IMR-90 (cell line): Measurements from ENCODE around the genes RHO and COL6A5.

- RRBS = no CpG with 5 or more reads among the region's 13 CpGs
CAGE:
- cytosol, long polyA plus RNA = no peak
- long polyA plus RNA = no peak
- nucleus, long polyA plus RNA = no peak
Measured at GRCh38 chr3:129119337-129120081, 2.1 kb downstream of the RAB43 start.

- RRBS = 2% methylated on average over 12 of the region's 42 CpGs
CAGE:
- cytosol, long polyA plus RNA = no peak
- long polyA plus RNA = no peak
- nucleus, long polyA plus RNA = no peak
Measured at GRCh38 chr3:129120244-129121332, 1.0 kb downstream of the RAB43 start.

DNA sequence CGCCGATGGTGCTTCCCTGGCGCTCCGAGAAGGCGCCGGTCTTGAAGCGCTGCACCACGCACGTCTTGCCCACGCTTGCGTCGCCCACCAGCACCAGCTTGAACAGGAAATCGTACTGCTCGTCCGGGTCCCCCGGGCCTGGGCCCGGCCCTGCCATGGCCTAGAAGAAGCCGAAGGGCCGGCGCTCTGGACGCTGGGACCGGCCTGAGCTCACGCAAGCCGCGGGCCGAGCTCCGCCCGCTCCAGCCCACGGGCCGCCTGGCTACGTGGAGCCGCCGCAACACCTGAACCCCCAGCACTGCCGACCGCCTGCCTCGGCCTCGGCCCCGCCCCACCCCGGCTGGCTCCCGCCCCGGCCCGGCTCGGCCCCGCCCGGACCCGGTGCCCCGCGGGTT, 274 bp downstream of the RAB43 start:
- RRBS = 2% methylated on average over 3 of the region's 48 CpGs
CAGE:
- cytosol, long polyA plus RNA = start-site peak on the minus strand centred at position 223 of the sequence, 113 bp wide, 21 and 88 reads in 2 replicates
- long polyA plus RNA = no peak
- nucleus, long polyA plus RNA = no peak

GRCh38 chr3:129134664-129135001, 13.0 kb upstream of the RAB43 start:
- RRBS = no CpG with 5 or more reads among the region's 4 CpGs
CAGE:
- cytosol, long polyA plus RNA = no peak
- long polyA plus RNA = no peak
- nucleus, long polyA plus RNA = no peak

DNA sequence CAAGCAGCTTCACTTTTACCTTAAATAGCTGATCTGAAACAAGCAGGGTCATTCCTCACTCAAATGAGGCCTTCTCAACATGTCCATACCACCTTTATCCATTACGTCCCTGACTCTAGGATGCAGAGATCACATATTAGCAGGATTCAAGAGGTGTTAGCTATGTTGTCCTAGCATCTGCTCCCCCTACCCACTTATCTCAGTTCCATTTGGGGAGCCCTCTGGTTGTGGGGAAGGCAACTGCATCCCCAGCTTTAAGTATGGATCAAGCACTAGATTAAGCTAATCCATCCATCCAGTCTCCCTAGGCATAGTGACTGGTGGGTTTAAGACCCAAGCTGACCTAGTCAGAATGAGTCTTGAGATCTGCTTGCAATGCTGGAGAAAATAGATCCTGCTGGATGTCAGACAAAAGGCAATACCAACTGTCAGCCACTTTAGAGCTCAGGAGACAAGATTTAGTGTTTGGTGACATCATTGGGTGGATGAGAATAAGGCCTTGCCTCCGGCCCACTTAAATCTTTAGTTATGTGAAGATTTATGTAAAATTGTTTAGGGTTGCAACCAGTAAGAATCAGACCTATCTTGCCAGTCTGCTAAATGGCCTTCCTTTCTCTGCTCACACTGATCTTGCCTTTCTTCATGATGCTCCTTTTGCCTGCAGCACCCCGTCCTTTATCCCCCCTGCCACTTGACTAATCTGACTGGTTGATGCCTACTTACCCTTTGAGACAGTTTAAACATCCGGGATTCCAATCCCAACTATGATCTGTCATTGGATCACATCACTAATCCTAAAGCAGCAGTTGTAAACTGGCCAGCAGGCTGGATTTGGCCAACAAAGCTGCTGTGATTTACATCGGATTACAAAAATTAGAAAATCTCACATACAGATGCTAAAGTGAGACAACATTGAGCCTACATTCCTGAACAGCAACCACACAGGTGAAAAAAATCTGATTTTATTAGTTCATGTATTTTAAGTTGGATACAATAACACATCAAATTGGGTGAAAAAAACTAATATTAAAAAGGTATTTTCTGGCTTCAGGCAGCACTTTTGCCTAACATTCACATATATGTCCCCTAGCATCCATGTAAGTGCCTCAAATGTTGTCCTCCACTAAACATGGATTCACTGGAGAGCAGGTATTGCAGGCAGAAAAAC, 2.2 kb upstream of the ISY1 start:
- RRBS = no CpG with 5 or more reads among the region's 5 CpGs
CAGE:
- cytosol, long polyA plus RNA = no peak
- long polyA plus RNA = no peak
- nucleus, long polyA plus RNA = no peak

GRCh38 chr3:129195596-129196415, 12.1 kb upstream of the CNBP start:
- RRBS = no CpG with 5 or more reads among the region's 8 CpGs
CAGE:
- cytosol, long polyA plus RNA = no peak
- long polyA plus RNA = no peak
- nucleus, long polyA plus RNA = no peak

DNA sequence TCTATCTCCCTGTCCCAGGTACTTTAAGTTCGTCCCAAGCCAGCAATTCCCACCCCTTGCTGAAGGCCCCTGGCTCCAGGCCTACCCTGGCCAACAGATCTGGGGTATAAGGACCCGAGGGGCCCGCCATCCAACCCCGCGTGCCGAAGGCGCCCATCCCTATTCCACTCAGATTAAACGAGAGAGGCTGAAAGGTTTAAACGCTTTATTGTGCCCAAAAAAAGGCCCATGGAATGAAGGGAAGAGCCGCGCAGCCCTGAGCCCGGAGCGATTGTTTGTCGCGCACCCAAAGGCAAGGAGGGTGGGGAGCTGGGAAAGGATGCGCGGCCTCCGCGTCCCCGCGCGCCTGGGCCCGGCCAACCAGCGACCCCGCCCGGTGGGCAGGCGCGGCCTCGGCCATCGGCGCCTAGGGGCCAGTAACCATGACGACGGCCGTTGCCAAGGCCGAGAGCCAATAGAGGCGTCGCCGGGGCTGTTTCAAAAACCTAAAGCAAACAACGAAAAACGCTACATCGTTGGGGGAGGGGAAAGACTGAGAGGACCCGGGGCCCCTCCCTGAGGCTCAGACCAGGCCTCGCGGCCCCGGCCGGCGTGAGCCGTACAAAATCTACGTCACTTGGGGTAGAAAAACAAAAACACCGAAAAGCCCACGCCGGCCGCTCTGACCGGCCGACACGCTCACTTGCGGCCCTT, 1.4 kb downstream of the H1-10 start:
- RRBS = 2% methylated on average over 40 of the region's 57 CpGs
CAGE:
- cytosol, long polyA plus RNA = no peak
- long polyA plus RNA = no peak
- nucleus, long polyA plus RNA = no peak

- RRBS = no CpG with 5 or more reads among the region's 7 CpGs
CAGE:
- cytosol, long polyA plus RNA = no peak
- long polyA plus RNA = no peak
- nucleus, long polyA plus RNA = no peak
Measured at GRCh38 chr3:129365191-129365675, 49.1 kb upstream of the H1-10 start.

DNA sequence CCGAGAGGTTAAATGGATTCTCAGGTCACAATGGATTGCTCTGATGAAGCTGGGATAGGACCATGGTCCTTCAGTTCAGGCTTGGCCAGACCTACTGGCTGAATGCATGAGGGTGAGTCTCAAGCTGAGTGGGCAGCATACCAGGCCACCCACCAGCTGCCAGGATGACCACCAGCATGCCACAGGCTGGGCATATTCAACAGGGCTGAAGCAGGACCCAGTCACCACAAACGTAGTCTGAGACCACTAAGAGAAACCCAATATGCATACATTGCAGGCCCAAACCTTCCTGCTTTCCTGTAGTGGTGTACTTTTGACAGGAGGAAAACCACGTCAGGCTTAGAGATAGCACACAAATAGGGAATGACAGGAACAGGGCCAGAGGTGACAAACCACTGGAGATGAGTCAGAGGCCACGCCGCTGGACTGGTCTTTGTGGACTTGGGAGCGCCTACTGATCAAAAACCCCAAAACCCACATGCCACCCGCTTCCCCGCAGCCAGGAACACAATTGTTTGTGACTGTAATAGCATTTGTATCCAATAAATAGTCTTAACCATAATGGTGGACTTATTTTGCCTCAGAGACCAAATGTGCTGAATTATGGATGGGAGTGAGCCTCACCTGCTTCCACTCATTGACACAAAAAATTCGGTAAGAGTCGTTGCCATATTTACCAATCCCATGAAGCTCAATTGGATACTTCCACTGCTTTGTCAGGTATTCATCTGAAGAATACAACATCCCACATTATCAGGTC, 3.6 kb upstream of the EFCAB12 start:
- RRBS = no CpG with 5 or more reads among the region's 10 CpGs
CAGE:
- cytosol, long polyA plus RNA = no peak
- long polyA plus RNA = no peak
- nucleus, long polyA plus RNA = no peak

DNA sequence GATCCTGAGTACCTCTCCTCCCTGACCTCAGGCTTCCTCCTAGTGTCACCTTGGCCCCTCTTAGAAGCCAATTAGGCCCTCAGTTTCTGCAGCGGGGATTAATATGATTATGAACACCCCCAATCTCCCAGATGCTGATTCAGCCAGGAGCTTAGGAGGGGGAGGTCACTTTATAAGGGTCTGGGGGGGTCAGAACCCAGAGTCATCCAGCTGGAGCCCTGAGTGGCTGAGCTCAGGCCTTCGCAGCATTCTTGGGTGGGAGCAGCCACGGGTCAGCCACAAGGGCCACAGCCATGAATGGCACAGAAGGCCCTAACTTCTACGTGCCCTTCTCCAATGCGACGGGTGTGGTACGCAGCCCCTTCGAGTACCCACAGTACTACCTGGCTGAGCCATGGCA, at the start of gene RHO:
RHO (plus strand) TSS at position 199 of the 400 bp plus-strand sequence.
- RRBS = no CpG with 5 or more reads among the region's 8 CpGs
CAGE:
- cytosol, long polyA plus RNA = no peak
- long polyA plus RNA = no peak
- nucleus, long polyA plus RNA = no peak

- RRBS = 68% methylated on average over 3 of the region's 30 CpGs
CAGE:
- cytosol, long polyA plus RNA = no peak
- long polyA plus RNA = no peak
- nucleus, long polyA plus RNA = no peak
Measured at GRCh38 chr3:129570728-129571433, 27.9 kb downstream of the H1-8 start.

- RRBS = no CpG with 5 or more reads among the region's 5 CpGs
CAGE:
- cytosol, long polyA plus RNA = no peak
- long polyA plus RNA = no peak
- nucleus, long polyA plus RNA = no peak
Measured at GRCh38 chr3:129582940-129583336, 23.5 kb downstream of the PLXND1 start.

DNA sequence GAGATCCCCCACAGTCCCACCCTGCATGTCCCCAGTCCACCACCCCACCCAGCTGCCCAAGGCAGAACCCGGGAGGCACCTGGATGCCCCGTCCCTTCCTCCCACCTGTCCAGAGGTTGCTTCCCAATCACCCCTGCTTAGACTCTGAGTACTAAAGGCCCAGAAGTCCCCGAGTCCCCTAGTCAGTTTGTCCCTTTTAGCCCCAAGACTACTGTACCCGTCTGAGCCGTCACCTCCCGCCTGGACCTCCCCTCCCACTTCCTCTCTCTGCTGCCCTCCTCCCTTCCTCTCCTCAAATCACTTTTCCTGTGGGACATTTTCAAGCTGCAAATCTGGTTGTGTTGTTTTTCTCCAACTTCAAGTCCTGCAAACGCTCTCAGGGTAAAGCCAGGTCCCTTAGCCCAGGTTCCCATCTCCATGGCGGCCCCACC, 11.9 kb upstream of the PLXND1 start:
- RRBS = no CpG with 5 or more reads among the region's 8 CpGs
CAGE:
- cytosol, long polyA plus RNA = no peak
- long polyA plus RNA = no peak
- nucleus, long polyA plus RNA = no peak

GRCh38 chr3:129623422-129624192, 17.1 kb upstream of the PLXND1 start:
- RRBS = 73% methylated on average over 8 of the region's 19 CpGs
CAGE:
- cytosol, long polyA plus RNA = no peak
- long polyA plus RNA = no peak
- nucleus, long polyA plus RNA = no peak

- RRBS = 3% methylated on average over 14 of the region's 39 CpGs
CAGE:
- cytosol, long polyA plus RNA = no peak
- long polyA plus RNA = no peak
- nucleus, long polyA plus RNA = no peak
Measured at GRCh38 chr3:130345313-130345975, at the start of gene COL6A5. TSS of gene COL6A5 (plus strand) at chr3:130345672.

GRCh38 chr3:131380699-131381656, 596 bp upstream of the NUDT16 start:
- RRBS = 2% methylated on average over 7 of the region's 28 CpGs
CAGE:
- cytosol, long polyA plus RNA = no peak
- long polyA plus RNA = no peak
- nucleus, long polyA plus RNA = no peak

- RRBS = no CpG with 5 or more reads among the region's 3 CpGs
CAGE:
- cytosol, long polyA plus RNA = no peak
- long polyA plus RNA = no peak
- nucleus, long polyA plus RNA = no peak
Measured at GRCh38 chr3:131387501-131388158, 6.1 kb downstream of the NUDT16 start.

GRCh38 chr3:132135554-132136520, 101.0 kb upstream of the CPNE4 start:
- RRBS = no CpG with 5 or more reads among the region's 4 CpGs
CAGE:
- cytosol, long polyA plus RNA = no peak
- long polyA plus RNA = no peak
- nucleus, long polyA plus RNA = no peak

DNA sequence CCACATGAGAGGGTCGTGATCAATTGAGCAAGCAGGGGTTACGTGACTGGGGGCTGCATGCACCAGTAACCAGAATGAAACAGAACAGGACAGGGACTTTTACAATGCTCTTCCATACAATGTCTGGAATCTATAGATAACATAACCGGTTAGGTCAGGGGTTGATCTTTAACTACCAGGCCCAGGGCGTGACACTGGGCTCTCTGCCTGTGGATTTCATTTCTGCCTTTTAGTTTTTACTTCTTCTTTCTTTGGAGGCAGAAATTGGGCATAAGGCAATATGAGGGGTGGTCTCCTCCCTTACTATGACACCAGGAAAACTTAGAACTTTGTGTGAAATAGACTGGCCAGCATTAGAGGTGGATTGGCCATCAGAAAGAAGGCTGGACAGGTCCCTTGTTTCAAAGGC, 13.8 kb upstream of the ACP3 start:
- RRBS = no CpG with 5 or more reads among the region's 4 CpGs
CAGE:
- cytosol, long polyA plus RNA = no peak
- long polyA plus RNA = no peak
- nucleus, long polyA plus RNA = no peak

- RRBS = no CpG with 5 or more reads among the region's 5 CpGs
CAGE:
- cytosol, long polyA plus RNA = no peak
- long polyA plus RNA = no peak
- nucleus, long polyA plus RNA = no peak
Measured at GRCh38 chr3:132396987-132397244, 20.4 kb upstream of the DNAJC13 start.